Measurements from ENCODE around the genes KITLG, POC1B and EPYC.

DNA sequence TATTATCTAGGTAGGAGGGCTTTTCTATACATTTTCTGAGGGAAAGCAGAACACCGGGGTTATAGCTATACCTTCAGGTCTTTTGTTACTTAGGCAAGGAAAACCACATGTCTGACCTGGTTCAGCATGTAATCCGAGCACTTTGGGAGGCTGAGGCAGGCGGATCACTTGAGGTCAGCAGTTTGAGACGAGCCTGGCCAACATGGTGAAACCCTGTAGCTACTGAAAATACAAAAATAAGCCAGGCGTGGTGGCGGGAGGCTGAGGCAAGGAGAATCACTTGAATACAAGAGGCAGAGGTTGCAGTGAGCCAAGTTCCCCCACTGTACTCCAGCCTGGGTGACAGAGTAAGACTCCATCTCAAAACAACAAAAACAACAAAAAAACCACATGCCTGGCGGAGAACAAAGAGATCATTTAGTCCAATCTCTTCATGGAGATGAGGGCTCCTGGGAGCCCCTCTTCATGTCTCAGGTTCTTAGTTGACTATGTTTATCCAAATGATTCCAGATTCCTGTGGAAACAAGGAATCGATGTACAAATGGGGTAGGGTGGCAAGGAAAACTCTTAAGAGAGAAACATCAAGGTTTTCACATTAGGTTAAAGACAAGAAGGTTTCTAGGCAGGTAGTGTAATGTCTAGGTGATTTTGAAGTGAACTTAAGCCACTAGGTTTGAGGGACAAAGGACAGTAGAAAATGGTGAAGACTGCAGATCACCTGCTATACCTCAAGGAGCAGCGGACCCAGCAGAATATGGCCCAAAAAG lies 177.7 kb downstream of the ACSS3 start:
- PRO-cap: no peak
- RAMPAGE, long total RNA, 3 experiments: no peak in any of the 3 experiments

DNA sequence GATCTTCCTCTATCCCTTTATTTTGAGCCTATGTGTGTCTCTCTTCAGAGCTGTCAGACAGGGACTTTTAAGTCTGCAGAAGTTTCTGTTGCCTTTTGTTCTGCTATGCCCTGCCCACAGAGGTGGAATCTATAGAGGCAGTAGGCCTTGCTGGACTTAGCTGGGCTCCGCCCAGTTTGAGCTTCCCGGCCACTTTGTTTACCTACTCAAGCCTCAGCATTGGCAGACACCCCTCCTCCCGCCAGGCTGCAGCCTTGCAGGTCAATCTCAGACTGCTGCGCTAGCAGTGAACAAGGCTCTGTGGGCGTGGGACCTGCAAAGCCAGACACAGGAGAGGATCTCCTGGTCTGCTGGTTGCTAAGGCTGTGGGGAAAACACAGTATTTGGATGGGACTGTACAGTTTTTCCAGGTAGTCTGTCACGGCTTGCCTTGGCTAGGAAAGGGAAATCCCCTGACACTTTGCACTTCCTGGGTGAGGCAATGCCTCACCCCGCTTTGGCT lies 43.8 kb downstream of the CCDC59 start:
- PRO-cap: no peak
- RAMPAGE, long total RNA, 3 experiments: no peak in any of the 3 experiments

DNA sequence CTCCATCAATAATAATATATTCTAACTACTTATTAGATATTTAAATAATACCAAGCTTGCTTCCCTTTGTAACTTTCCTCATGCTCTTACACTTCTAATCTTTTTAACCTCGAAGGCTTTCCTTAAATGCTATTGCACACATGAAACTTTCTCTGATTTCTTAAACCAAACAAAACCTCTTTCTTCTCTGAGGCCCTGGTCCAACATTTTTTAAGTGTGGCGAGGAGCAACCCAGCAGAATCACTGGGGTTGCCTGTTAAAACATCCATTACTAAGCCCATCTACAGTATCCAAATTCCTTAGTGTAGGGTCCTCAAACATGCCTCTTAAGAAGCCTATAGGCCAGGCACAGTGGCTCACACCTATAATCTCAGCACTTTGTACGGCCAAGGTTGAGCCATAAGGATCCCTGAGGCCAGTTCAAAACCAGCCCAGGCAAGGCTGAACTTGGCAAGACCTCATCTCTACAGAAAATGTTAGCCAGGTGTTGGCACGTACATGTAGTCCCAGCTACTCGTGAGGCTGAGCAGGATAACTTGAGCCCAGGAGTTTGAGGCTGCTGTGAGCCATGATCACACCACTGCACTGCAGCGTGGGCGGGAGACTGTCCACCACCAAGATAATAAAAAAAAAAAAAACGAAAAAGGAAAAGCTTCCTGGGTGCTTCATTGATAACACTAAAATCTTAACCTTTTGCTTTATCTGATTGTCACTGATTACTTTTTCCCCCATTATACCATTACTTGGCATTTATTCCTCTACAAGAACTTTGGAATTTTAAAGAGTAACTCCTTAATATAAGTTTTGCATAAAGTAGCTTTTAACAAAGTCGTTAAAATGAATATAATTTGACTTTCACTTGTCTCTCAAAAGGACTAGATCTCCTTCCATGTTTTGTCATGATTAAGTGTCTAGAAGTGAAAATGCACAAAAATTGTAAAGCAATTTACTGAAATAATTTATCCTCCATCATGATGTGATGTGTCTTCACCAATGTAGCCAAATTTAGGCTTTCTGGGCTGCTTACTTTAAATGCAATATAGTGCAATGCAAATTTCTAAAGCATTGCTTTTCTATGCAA lies 6.7 kb downstream of the CCDC59 start:
- PRO-cap: no peak
- RAMPAGE, long total RNA, 3 experiments: no peak in any of the 3 experiments

DNA sequence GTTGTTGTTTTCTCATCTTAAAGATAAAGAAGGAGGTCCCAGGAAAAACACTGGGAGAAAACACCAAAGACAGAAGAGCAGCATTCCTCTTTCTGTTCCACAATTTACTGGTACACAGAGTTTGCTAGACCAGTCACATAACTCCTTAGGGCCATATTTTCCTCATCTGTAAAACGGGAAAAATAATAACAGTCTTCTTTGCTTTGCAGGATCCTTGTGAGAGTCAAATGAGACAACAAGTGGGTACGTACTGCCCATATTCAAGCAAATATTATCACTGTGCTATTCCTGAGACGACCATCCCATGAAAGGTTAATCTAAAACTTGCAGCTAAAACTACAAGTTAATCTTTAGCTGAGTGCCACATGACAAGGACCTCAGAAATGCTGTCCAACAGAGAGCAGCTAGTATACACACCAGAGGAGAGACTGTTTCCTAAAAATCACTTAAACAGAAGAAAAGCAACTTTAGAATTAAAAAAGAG lies 162.8 kb upstream of the TMTC2 start:
- PRO-cap: no peak
- RAMPAGE, long total RNA, 3 experiments: no peak in any of the 3 experiments

- PRO-cap: no peak
- RAMPAGE, long total RNA, 3 experiments: no peak in any of the 3 experiments
Observed at GRCh38 chr12:86838504-86839055, 582.4 kb upstream of the MGAT4C start.

GRCh38 chr12:88140666-88141498 lies 1.0 kb downstream of the CEP290 start:
- PRO-cap: no peak
- RAMPAGE, long total RNA, 3 experiments: no peak in any of the 3 experiments

- PRO-cap: bidirectional peak, plus-strand start at chr12:88580543, minus-strand start at chr12:88580469
- RAMPAGE, long total RNA, 3 experiments: start-site peak on the minus strand in 3 of 3 experiments, at chr12:88580321-88580473 at its widest, 15 to 56 reads per replicate
Observed at GRCh38 chr12:88579929-88581116, at the start of gene KITLG. TSS of gene KITLG (minus strand) at chr12:88580471.

DNA sequence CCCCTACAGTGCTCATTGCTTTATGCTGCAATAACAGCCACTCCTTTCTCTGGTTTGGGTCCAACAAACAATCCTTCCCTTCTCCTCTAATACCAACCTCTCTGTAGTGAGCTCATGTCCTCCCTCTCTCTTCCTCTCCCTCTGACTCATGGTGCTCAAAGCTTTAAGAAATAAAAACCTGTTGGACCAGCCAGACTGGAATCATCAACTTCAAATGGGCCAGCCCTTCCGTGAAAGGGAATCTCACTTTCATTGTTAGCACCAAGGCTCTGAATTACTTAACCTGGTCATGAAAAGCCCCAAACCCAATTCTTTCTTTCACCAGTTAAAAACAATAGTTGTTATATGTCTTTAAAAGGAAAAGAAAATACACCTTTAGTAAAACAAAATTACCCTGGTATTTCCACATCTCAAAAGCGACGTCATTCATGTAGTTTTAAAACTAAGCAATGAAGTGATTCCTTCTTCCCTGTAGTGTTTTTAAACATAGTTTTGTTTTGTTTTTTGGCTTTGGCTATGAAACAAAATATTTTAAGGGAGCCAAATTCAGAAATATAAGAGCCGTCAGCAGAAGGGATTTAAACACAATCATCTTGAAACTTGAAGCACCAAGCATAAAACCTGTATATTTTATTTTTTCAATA lies 126.3 kb downstream of the DUSP6 start:
- PRO-cap: no peak
- RAMPAGE, long total RNA, 3 experiments: no peak in any of the 3 experiments

GRCh38 chr12:89352833-89353893 lies 862 bp upstream of the DUSP6 start:
- PRO-cap: bidirectional peak, plus-strand start at chr12:89353048, minus-strand start at chr12:89353088; bidirectional peak, plus-strand start at chr12:89353732, minus-strand start at chr12:89353675
- RAMPAGE, long total RNA, 3 experiments: start-site peak on the plus strand in 1 of 3 experiments, at chr12:89353712-89353726 at its widest, 5 reads per replicate

GRCh38 chr12:89438799-89439478 lies 85.7 kb downstream of the GALNT4 start:
- PRO-cap: no peak
- RAMPAGE, long total RNA, 3 experiments: no peak in any of the 3 experiments

- PRO-cap: unidirectional peak, plus-strand start at chr12:89461249
- RAMPAGE, long total RNA, 3 experiments: no peak in any of the 3 experiments
Observed at GRCh38 chr12:89461077-89461480, 63.5 kb downstream of the GALNT4 start.

- PRO-cap: no peak
- RAMPAGE, long total RNA, 3 experiments: no peak in any of the 3 experiments
Observed at GRCh38 chr12:89506918-89507683, 17.5 kb downstream of the GALNT4 start.

GRCh38 chr12:89523324-89524352 lies 958 bp downstream of the GALNT4 start:
- PRO-cap: no peak
- RAMPAGE, long total RNA, 3 experiments: start-site peak on the minus strand in 1 of 3 experiments, at chr12:89523470-89523951 at its widest, 16 reads per replicate

GRCh38 chr12:89525765-89526575 lies at the start of gene POC1B:
TSS of gene POC1B (minus strand) at chr12:89526047.
- PRO-cap: bidirectional peak, plus-strand start at chr12:89526003, minus-strand start at chr12:89525998; unidirectional peak, minus-strand start at chr12:89526191
- RAMPAGE, long total RNA, 3 experiments: start-site peak on the minus strand in 2 of 3 experiments, at chr12:89525887-89526056 at its widest, 20 to 37 reads per replicate

DNA sequence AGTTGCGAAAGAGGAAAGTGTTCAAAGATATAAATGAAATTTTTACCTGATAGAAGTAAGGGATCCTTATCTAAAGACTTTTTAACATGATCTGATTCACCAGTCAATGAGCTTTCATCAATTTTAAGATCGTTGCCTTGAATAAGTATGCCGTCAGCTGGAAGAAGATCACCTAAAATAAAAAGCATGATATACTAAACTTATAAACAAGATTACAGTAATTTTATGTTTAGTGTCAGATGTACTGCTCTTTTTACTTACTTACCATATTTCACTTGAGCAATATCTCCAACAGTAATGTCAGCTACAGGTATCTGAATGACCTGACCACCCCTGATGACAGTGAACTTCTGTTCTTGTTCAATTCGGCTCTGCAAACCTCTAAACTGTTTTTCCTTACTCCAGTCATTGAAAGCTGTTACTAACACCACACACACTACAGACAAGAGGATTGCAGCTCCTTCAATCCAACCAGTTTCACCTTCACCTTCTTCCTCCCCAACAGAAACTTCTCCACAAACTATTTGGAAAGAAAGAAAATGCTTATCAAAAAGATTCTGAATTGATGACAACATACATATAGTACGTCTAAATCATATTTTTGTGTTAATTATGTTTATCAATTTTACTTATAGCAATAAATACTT lies 73.8 kb downstream of the ATP2B1 start:
- PRO-cap: no peak
- RAMPAGE, long total RNA, 3 experiments: no peak in any of the 3 experiments

DNA sequence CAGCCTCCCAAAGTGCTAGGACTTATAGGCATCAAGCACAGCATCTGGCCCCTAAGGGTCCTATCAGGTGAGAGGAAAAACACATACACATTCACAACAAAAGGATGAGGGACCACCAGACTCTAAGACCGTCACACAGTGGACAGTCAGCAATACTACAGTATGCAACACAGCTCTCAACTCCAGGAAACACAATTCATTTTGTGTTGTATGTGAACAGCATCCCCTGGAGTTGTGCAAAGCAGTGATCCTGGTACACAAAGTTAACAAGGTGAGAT lies 6.9 kb downstream of the ATP2B1 start:
- PRO-cap: no peak
- RAMPAGE, long total RNA, 3 experiments: no peak in any of the 3 experiments

DNA sequence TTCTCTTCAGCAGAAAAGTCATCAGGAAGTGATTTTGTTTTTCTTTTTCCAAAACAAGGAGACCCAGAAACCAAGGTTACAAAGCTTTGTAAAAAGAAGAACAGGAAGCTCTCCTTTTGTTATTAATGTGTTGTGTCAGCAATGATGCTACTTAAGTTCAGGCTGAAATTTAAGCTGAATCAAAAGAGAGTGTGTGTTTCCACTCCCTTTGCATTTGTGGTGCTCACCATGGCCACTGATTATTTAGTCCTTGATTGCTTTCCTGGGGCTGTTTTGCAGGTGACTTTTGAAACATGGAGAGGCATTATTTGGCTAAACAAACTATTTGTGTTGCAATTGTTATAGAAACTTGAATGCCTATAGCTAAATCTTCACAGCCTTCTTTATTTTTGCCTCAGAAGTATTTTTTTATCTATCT lies 155.4 kb upstream of the ATP2B1 start:
- PRO-cap: no peak
- RAMPAGE, long total RNA, 3 experiments: no peak in any of the 3 experiments

DNA sequence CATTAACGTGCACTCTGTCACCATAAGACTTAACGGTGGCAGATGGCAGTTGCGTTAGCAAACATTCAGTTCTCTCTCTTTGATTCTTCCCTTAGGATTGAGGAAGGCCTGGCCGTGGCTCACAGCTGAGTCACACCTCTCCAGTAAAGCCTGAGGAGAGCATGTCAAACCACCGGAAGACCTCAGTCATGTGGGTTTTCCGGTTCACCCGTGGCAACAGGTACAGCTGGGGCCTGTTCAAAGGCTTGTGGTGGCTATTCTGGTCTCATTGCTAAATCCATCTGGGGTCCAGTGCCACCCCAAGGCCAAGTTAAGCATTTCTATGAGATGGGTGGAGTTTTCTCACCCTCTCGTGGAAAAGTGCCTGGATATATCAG lies 545.1 kb upstream of the ATP2B1 start:
- PRO-cap: no peak
- RAMPAGE, long total RNA, 3 experiments: no peak in any of the 3 experiments

DNA sequence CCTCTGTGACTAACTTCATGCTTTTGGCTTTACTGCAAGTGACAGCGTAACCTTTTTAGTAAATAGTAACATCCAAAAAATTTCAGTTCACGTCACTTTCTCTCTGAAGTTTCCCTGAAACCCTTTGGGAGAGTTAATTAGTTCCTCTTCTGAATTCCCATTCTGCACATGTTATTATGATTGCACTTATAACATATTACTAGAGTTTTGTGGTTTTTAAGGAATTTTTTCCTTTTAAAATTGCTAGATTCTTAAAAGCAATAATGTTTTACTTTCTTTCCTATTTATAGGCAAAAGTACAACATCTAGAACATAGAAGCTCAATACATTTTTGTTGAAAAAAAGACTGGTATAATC lies 453.2 kb downstream of the CCER1 start:
- PRO-cap: no peak
- RAMPAGE, long total RNA, 3 experiments: no peak in any of the 3 experiments

DNA sequence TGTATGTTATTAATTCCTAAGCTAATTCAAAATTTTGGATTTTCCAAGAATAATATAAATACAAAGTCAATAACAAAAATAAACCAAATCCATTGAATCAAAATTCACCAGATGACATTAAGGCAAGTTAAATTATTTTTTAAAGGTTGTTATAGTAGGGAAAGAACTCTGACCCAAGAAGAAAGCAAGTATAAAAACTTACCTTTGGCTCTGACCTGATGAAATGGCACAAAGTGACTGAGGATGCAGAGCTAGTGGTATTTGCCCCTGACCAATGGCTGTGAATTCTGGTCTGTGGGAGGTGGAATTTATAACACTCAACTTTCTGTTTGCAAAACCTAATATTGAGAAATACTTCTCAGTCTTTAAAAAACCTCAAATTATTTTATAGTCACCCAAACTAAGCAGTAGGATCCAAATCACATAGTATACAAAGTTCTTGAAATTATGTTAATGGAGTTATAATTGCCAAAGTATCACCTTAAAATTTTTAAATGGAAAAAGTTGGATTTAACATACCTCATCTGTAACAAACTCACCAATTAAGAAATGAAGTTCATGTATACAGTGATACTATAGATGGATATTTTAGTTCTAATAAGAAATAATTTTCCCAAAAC lies at the start of gene EPYC:
EPYC (minus strand) TSS at position 228 of the 620 bp plus-strand sequence.
- PRO-cap: no peak
- RAMPAGE, long total RNA, 3 experiments: no peak in any of the 3 experiments

Data from subcutaneous adipose tissue (tissue), 3 donors.